A172 (cell line): ENCODE measurements around the gene KIT.

- RAMPAGE, long total RNA, result no peak
Observed at GRCh38 chr4:49030573-49031936, 45.0 kb downstream of the CWH43 start.

GRCh38 chr4:51850426-51851039, 7.6 kb downstream of the DCUN1D4 start:
- RAMPAGE, long total RNA, result no peak

- RAMPAGE, long total RNA, result no peak
Observed at GRCh38 chr4:52659742-52660132, 636 bp upstream of the USP46 start.

- RAMPAGE, long total RNA, result no peak
Observed at GRCh38 chr4:52662256-52662928, 3.3 kb upstream of the USP46 start.

GRCh38 chr4:52712087-52713088, 38.8 kb downstream of the ERVMER34-1 start:
- RAMPAGE, long total RNA, result no peak

DNA sequence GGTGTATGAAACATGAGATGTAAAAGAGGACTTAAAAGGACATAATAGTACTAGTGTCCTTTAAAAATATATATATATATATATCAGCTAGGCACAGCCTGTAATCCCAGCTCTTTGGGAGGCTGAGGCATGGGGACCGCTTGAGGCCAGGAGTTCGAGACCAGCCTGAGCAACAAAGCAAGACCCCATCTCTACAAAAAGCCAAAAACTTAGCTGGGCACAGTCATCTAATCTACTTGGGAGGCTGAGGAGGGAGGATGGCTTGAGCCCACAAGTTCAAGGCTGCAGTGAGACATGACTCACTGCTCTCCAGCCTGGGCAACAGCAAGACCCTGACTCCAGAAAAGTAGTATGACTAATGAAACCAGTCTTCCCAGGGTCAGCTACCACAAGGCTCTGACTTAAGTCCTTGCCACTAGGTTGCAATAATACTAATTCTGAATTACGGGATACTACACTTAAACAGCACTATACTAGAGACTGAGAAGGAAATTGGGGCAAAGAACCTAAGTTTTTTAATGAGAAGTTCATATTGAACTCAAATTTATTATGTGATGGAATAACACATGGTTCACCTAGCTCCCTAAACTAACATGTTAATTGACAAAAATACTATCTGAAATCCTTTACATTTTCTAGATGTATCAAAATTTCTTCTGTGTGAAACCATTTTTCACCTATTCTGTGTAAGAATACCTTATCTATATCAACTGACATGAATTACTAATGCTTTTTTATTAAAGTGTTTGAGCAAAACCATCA, 33.0 kb downstream of the ERVMER34-1 start:
- RAMPAGE, long total RNA, result no peak

DNA sequence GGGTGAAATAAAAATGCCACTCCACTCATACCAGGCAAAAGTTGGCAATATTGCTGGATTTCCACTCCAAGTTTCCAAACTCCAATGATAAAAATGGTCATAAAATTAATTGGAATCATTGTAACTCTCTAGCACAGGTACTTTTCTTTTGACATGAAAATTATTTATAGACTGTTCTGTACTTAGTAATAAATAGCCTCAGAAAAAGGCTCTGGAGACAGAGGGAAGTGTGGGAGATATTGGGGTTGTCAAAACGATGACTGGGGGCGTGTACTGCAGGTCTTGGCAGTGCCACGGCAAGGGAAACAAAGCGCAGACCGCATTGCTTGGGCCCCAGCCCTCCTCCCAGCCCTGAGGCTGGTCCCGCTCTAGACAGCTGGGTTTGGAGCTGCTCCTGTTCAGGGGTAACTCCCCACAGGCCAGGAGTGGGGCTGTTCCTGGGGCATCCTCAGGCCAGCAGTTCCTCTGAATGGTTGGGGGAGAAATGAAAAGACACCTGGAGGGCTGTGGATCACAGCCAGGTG, 131.6 kb downstream of the RASL11B start:
- RAMPAGE, long total RNA, result no peak

DNA sequence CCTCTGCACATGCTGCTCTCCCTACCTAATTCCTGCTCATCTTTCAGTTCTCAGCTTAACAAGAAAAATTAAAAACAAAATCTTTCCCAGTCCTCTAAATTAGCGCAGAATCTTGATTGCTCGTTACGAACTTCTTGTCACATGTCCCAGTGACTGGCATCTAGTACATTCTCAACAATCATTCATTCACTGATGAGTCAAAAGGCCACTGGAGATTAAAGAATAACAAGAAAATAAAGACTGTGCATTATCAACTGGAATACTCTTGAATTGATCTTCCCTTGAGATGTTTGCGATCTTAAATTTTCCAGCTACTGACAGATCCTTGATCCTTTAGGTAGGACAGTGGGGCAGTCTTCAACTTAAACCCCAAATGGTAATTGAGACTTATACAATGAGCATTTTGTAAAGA, 190.2 kb downstream of the RASL11B start:
- RAMPAGE, long total RNA, result no peak

DNA sequence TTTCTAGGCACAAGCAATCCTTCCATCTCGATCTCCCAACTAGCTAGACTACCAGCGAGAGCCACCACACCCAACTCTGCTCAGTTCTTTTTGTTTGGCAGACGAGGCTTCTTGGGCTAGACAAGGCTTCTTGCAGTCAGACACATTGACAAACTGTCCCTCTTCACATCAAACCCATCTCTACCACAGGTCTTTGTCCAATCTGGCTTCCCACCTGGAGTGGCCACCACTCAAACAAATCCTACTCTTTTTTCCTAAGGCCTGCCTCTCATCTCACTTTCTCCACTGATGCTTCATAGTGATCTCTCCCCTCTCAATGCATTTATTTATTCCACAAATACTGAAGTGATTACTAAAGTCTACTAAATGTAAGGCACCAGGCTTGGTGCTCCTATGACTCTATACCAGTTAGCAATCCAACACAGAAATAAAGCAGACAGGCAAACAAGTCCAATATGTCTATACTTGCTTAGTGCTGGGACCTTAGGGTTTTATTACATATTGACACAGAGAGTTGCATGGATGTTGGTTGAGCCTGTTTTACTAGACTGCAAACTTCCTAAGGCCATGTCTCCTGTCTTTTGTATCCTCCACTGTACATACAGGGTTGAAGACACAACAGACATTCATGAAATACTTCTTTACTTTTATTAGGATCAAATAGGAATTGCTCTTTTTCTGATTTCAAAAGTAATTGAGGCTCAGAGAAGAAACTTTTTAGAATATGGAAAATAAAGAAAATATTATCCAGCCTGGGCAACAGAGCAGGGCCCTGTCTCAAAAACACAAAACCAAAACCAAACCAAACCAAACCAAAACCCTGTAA, 69.1 kb downstream of the LNX1 start:
- RAMPAGE, long total RNA, result no peak

DNA sequence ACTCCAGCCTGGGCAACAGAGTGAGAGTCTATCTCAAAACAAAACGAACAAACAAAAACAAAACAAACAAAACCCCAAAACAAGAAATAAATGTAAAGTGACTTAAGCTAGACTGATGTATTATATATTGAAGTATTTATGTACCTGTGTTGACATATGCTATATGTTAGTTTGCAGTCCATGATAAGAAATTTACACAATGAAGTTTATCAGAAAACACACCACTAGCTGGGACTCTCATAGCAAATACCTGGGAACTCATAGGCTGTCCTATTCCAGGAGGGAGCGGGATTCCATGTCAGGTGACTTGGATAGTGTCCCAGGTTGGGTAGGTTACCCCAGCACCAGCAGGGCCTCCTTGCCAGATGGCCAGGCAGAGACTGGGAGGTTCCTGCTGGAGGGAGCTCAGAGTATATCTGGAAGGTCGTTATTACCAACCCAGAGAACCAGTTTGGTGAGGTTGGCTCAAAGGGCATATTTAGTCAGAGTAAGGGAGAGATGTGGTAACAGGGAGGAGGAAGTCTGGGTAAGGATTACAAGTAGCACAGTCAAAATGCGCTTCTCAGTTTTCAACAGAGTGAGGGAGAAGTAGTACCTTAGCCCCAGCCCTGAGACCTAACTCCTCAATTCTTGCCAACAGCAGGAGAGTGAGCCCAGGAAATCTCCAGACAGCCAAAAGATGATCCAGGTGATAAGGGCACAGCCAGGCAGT, 53.2 kb upstream of the LNX1 start:
- RAMPAGE, long total RNA, result no peak

DNA sequence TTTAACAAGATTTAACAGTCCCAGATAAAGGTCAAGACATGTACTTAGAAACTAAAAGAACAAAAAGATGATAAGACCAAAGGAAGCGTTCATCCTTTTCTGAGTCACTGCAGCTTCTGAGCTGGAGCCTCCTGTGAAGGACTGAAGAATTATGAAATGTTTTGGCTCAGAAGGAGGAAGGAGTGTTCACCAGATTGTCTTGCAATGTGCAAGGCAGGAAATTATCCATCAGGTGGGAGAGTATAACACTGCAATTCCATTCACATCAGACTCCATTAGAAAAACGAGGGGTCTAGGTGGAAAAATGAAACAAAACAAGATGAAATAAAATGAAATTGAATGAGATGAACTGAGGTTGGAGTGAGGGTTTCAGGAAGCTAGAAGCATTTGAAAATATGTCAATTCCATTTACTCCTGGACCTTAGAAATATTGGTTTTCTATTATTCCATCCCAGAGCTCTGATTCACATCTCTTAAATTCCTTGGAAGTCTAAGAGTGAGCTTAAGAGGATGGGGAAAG, 186.1 kb upstream of the LNX1 start:
- RAMPAGE, long total RNA, result no peak

DNA sequence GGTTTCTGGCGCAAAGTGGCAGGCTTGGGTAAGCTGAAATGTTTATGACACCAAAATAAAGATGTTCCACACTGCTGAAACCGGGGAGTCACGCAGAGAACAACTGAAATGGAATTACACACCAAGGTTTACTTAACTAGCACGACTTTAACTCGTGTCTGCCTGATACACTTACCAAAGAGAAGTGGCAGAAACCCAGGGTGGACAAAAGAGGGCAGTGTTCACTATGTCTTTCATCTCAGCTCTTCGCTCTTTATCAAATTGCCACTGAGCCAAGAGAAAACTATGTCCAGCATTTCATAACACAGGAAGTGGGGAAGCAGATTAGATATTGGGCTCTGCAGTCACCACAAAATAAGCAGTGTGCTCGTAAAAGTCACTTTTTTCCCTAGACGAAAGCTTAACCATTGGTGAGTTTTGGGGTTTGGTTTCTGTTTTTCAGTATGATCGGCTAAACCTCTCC, 155.8 kb downstream of the CHIC2 start:
- RAMPAGE, long total RNA, result no peak

- RAMPAGE, long total RNA, result no peak
Observed at GRCh38 chr4:53959437-53959847, 105.0 kb downstream of the CHIC2 start.

GRCh38 chr4:54026732-54027345, 37.6 kb downstream of the CHIC2 start:
- RAMPAGE, long total RNA, result no peak

DNA sequence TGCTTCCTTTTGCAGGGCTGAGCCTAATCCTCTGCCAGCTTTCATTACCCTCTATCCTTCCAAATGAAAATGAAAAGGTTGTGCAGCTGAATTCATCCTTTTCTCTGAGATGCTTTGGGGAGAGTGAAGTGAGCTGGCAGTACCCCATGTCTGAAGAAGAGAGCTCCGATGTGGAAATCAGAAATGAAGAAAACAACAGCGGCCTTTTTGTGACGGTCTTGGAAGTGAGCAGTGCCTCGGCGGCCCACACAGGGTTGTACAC, 31.9 kb downstream of the PDGFRA start:
- RAMPAGE, long total RNA, result no peak

DNA sequence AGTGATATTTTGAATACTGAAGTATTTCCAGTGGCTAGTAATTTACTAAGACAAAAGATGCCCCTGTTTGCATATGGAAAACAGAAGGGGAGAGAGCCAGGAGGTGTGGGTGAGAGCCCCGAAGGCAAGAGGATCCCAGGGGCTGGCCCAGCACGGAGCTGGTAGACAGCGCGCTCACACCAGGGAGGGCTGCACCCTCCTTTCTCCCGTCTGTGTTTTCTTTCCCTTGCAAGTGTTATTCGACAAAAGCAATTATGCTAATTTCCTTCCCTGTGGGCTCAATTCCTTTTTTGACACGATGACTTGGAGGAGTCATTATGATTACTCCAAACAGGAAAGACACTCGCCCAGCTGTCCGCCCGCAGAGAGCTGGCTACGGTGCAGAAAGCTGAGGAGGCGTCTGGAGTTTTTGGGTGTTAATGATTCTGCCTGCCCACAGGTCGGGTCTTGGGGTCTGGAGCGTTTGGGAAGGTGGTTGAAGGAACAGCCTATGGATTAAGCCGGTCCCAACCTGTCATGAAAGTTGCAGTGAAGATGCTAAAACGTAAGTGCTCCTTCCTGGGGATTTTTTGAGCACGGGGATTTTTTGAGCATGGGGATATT, 48.0 kb downstream of the PDGFRA start:
- RAMPAGE, long total RNA, result no peak

DNA sequence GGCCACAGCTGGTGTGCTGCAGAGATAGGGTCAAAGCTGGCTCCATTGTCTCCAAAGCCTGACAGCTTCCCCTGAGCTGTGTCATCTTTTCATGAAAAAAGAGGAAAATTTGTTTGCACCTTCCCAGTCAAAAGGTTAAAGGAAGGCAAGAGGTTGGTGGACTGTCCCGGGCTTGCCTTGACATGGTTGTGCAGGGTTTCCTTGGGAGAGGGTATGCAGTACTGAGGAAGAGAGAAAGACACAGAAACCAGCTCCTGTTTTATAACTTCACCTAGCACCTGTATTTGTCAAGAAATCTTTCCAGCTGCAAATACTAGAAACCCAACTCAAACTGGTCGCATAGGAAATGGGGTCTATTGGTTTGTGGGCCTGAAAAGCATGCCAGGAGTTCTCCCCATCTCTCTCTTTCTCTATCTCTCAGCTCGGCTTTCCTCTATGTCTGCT, 160.1 kb upstream of the KIT start:
- RAMPAGE, long total RNA, result no peak

GRCh38 chr4:54657153-54658235, at the start of gene KIT:
TSS of gene KIT (plus strand) at chr4:54657957.
- RAMPAGE, long total RNA, result no peak

DNA sequence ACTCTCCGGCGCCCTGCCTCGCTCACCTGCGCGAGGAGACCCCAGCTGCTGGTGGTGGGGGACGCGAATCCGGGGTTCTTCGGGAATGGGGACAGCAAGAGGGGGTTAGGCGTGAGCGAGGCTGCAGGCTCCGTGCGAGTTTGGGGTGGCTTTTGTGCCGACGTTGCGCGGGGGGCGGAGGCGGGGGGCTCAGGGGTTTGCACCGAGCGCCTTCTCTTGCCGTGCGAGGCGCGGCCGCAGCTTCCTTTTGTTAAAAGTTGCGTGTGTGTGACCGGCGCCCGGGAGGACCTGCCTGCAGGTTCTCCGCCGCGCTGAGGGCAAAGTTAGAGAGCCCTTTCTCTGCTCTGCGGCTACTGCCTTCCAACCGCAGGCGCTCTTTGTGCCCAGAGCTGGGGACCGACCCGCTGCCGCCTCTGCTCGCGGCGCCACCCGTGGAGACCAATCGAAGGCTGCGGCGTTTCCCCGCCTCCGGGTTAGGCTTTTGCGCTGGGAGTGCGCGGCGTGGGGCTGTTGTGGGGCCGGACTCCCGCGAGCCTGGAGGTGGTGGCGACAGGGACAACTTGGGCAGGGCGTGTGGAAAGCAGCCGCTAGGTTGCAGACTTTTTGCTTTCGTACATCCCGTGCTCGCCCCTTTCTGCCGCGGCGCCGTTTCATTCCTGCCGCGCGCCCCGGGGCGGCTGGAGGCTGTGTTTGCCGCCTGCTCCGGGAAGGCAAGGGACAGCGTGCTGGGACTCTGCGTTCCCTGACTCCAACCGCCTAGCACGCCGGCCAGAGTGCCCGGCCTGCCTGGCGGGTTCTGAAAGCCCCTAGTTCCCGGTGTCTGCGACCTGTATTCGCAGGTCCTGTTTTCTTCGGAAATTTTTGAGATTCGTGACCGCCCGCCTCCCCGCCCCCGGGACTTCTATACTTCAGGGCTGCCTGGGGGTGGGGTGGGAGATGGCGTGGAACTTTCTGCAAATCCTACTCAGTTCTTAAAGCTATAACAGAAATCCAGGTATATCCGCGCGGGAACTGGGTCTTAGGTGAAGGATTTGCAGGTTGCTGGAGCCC, 804 bp downstream of the KIT start:
- RAMPAGE, long total RNA, result no peak

- RAMPAGE, long total RNA, result no peak
Observed at GRCh38 chr4:54695383-54695745, 37.6 kb downstream of the KIT start.